ENCODE measurements around the genes ANO5 and LIN7C.

DNA sequence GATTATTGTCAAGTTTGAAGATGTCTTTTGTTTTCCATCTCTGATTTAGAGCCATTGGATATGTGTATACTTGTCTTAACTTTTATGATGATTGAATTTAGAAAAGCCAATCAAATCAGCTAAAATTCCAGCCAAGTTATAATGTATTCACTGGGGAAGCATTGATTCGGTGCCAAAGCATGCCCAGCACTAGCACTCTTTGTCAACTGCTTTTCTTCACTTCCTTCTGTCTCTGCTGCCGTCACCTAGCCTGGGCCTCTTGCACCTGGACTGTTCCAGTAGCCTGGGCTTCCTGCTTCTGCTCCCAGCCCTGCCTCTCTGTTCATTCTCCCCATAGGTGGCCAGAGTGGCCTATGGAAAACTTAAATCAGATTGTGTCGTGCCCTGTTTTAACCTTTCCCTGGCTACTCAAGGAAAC is 80.7 kb downstream of the NAV2 start:
- PRO-cap, 3 experiments = no peak in any of the 3 experiments
- RAMPAGE, long total RNA, 4 experiments = no peak in any of the 4 experiments
- RRBS = no CpG with 5 or more reads among the region's 3 CpGs

GRCh38 chr11:19930930-19932340 is 218.8 kb downstream of the NAV2 start:
- PRO-cap, 3 experiments = no peak in any of the 3 experiments
- RAMPAGE, long total RNA, 4 experiments = no peak in any of the 4 experiments
- RRBS = no CpG with 5 or more reads among the region's 23 CpGs

- PRO-cap, 3 experiments = no peak in any of the 3 experiments
- RAMPAGE, long total RNA, 4 experiments = no peak in any of the 4 experiments
- RRBS = no CpG with 5 or more reads among the region's 11 CpGs
These were observed 179.2 kb downstream of the DBX1 start for GRCh38 chr11:19980643-19981880.

- PRO-cap, 3 experiments = no peak in any of the 3 experiments
- RAMPAGE, long total RNA, 4 experiments = no peak in any of the 4 experiments
- RRBS = no CpG with 5 or more reads among the region's 4 CpGs
These were observed 137.9 kb downstream of the DBX1 start for GRCh38 chr11:20022441-20022667.

GRCh38 chr11:20024034-20024929 is 136.0 kb downstream of the DBX1 start:
- PRO-cap, 3 experiments = no peak in any of the 3 experiments
- RAMPAGE, long total RNA, 4 experiments = no peak in any of the 4 experiments
- RRBS = no CpG with 5 or more reads among the region's 9 CpGs

GRCh38 chr11:20079901-20080451 is 80.3 kb downstream of the DBX1 start:
- PRO-cap, 3 experiments = no peak in any of the 3 experiments
- RAMPAGE, long total RNA, 4 experiments = no peak in any of the 4 experiments
- RRBS = no CpG with 5 or more reads among the region's 8 CpGs

- PRO-cap, 3 experiments = peak in 3 of 3 experiments; most common plus-strand start chr11:20112728 (in 2); most common minus-strand start chr11:20112595 (in 2)
- RAMPAGE, long total RNA, 4 experiments = no peak in any of the 4 experiments
- RRBS = no CpG with 5 or more reads among the region's 15 CpGs
These were observed 48.0 kb downstream of the DBX1 start for GRCh38 chr11:20112004-20113042.

- PRO-cap, 3 experiments = no peak in any of the 3 experiments
- RAMPAGE, long total RNA, 4 experiments = no peak in any of the 4 experiments
- RRBS = no CpG with 5 or more reads among the region's 21 CpGs
These were observed 42.0 kb downstream of the DBX1 start for GRCh38 chr11:20118080-20118808.

- PRO-cap, 3 experiments = no peak in any of the 3 experiments
- RAMPAGE, long total RNA, 4 experiments = no peak in any of the 4 experiments
- RRBS = no CpG with 5 or more reads among the region's 22 CpGs
These were observed 20.7 kb upstream of the HTATIP2 start for GRCh38 chr11:20342525-20343415.

DNA sequence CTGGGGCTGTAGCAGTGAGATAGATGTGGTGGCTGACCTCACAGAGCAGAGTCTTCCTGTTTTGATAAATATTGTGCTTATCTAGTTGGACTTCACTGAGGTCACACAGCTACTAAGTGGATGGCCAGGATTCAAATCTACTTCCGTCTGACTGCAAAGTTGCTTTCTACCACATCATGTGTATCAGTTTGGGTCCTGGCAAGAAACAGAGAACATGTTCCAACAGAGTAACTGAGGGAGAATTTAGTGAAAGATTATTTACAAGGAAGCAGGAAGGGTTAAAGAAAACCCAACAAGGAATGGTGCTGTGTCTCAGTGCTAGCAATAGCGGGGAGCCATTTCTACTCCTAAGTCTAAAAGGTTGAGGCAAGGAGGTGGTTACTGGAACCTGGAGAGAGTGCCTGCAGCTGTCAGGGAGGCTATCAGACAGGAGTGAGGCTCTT is 6.2 kb upstream of the HTATIP2 start:
- PRO-cap, 3 experiments = peak in 1 of 3 experiments; most common plus-strand start position 186 of the sequence (in 1)
- RAMPAGE, long total RNA, 4 experiments = no peak in any of the 4 experiments
- RRBS = no CpG with 5 or more reads among the region's 2 CpGs

- PRO-cap, 3 experiments = peak in 2 of 3 experiments; most common plus-strand start chr11:22193394 (in 2); most common minus-strand start chr11:22192918 (in 1)
- RAMPAGE, long total RNA, 4 experiments = start-site peak on the plus strand in 4 of 4 experiments, at chr11:22193014-22193095 at its widest, 46 to 238 reads per replicate
- RRBS = 2% methylated on average over 35 of the region's 54 CpGs
These were observed at the start of gene ANO5 for GRCh38 chr11:22192763-22193524. ANO5 (plus strand) TSS chr11:22193085.

- PRO-cap, 3 experiments = no peak in any of the 3 experiments
- RAMPAGE, long total RNA, 4 experiments = no peak in any of the 4 experiments
- RRBS = no CpG with 5 or more reads among the region's 6 CpGs
These were observed 1.4 kb downstream of the ANO5 start for GRCh38 chr11:22194163-22194712.

GRCh38 chr11:26670510-26670970 is 51.3 kb downstream of the SLC5A12 start:
- PRO-cap, 3 experiments = no peak in any of the 3 experiments
- RAMPAGE, long total RNA, 4 experiments = no peak in any of the 4 experiments
- RRBS = no CpG with 5 or more reads among the region's 5 CpGs

- PRO-cap, 3 experiments = peak in 3 of 3 experiments; most common minus-strand start chr11:27213462 (in 1)
- RAMPAGE, long total RNA, 4 experiments = no peak in any of the 4 experiments
- RRBS = no CpG with 5 or more reads among the region's 7 CpGs
These were observed 149.8 kb downstream of the CCDC34 start for GRCh38 chr11:27213023-27213793.

DNA sequence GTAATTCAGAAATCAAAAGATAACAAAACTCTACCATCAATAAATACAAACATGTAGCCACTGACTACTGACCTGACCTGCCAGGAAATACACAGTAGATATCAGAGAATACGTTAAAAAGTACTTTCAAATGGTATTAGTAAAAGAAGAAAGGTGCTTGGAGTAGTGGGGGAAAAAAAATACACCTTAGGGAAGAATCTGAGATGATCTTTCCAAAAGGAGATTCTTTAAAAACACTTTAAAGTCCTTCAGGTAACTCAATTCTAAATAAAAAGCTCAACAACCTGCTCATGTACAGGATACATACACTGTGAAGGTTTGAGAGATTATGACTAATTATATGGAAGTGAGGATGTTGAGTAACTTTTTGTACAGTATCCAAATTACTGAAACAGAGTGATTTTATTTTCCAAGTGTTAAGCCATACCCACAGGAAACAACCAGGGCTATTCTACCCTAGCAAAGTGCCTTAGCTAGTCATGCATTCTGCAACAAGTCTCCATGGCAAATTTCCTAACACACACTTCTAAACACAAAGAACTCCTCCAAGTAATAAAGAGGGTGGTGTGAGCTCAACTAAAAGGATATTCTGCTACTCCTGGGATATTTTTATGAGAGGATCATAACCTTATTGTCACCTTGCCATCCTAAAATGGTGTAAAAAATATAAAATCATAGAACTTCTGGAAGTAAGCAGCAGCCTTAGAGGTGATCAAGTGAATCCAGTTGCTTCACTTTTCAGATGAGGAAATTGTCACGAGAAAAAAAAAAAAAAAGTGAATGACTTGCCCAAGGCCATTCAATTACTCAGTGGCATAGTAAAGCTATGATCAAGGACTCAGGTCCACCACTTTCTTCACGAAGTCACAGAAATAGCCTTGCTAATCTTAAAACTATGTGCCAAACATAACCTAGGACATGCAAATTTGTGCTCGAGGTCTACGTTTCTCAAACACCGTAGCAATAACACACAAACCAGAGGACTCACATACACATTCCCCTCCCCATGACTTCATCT is 4.3 kb downstream of the LGR4 start:
- PRO-cap, 3 experiments = peak in 1 of 3 experiments; most common plus-strand start position 963 of the sequence (in 1); most common minus-strand start position 718 of the sequence (in 1)
- RAMPAGE, long total RNA, 4 experiments = no peak in any of the 4 experiments
- RRBS = no CpG with 5 or more reads among the region's 6 CpGs

DNA sequence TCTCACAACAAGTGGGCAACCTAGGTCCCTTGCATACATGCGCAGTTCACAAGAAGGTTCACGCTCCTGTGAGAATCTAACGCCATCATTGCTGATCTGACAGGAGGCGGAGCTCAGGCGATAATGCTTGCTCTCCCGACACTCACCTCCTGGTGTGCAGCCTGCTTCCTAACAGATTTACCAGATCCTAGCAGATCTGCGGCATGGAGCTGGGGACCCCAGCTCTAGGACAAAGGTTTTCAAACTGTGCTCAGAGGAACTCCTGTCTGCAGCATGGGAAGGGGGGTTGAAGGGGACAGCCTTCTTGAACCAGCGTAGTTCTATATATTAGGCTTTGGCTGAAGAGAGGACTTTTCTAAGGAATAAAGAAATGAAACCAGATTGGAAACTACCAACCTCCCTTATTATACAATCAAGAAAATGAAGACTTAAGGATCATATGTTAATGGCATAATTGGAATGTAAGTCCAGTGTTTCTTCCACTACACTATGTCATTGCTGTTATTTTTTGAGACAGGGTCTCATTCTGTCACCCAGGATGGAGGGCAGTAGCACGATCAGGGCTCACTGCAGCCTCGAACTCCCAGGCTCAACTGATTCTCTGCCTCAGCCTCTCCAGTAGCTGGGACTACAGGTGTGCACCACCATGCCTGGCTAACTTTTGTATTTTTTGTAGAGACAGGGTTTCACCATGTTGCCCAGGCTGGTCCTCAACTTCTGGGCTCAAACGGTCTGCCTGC is 17.0 kb downstream of the LIN7C start:
- PRO-cap, 3 experiments = no peak in any of the 3 experiments
- RAMPAGE, long total RNA, 4 experiments = no peak in any of the 4 experiments
- RRBS = no CpG with 5 or more reads among the region's 11 CpGs

DNA sequence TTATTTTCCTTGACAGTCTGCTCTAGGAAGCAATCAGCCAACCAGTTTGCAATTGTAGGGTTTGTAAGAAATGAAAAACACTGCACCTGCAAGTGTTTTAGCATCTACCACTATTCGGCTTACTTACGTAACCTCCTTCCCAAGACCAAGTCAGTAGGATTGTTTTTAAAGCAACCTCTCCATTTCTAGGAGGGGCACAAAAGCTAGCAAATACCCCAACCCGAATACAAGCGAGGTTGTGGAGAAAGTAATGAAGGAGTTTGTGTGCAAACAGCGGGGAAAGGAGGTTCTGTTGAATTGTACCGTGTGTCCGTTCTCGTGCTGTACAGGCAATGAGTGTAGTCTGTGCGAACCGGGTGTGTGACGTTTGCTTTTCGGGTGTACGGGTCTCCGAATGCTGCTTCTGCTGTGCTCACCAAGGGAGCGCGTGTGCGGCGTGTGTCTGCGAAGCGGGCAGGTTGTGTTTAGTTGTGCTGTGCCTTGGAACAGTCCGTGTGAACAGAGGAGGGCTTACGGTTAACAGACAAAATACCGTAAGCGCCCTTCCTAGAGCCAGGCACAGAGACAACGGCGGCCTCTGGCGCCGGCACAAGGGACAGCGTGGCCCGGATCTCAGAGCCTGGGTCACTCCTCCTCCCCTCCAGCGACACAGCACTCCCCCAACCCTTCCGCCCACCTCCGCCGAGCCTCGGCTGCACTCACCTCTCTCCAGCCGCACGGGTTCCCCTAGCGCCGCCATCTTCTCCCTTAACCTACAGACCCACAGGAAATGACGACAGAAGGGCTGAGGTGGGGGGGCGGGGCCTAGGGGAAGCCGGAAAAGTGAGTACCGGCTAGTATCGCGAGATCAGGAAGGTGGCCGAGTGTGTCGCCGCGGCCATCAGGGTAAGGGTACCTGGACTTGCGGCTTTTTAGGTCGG is at the start of gene LIN7C:
Gene LIN7C, minus strand, starts transcription at position 756 of the 920 bp plus-strand sequence.
- PRO-cap, 3 experiments = peak in 3 of 3 experiments; most common plus-strand start position 339 of the sequence (in 1); most common minus-strand start position 754 of the sequence (in 3)
- RAMPAGE, long total RNA, 4 experiments = start-site peak on the plus strand in 1 of 4 experiments, centred at position 846 of the sequence, 42 reads per replicate; start-site peak on the minus strand in 4 of 4 experiments, centred at positions 751 to 752 of the sequence, 575 to 2,287 reads per replicate
- RRBS = no CpG with 5 or more reads among the region's 51 CpGs

- PRO-cap, 3 experiments = no peak in any of the 3 experiments
- RAMPAGE, long total RNA, 4 experiments = no peak in any of the 4 experiments
- RRBS = no CpG with 5 or more reads among the region's 5 CpGs
These were observed 12.2 kb downstream of the BDNF start for GRCh38 chr11:27687972-27688600.

- PRO-cap, 3 experiments = no peak in any of the 3 experiments
- RAMPAGE, long total RNA, 4 experiments = no peak in any of the 4 experiments
- RRBS = no CpG with 5 or more reads among the region's 4 CpGs
These were observed 129.2 kb downstream of the MPPED2 start for GRCh38 chr11:30456843-30457507.

- PRO-cap, 3 experiments = peak in 3 of 3 experiments; most common minus-strand start chr11:30549743 (in 3)
- RAMPAGE, long total RNA, 4 experiments = no peak in any of the 4 experiments
- RRBS = no CpG with 5 or more reads among the region's 4 CpGs
These were observed 36.6 kb downstream of the MPPED2 start for GRCh38 chr11:30549498-30550025.

Data from adrenal gland (tissue), 7 donors.